GM19240 (cell line): ENCODE data around the genes SCGB1D2, TUT1, TMEM223, WDR74 and SLC22A24.

DNA sequence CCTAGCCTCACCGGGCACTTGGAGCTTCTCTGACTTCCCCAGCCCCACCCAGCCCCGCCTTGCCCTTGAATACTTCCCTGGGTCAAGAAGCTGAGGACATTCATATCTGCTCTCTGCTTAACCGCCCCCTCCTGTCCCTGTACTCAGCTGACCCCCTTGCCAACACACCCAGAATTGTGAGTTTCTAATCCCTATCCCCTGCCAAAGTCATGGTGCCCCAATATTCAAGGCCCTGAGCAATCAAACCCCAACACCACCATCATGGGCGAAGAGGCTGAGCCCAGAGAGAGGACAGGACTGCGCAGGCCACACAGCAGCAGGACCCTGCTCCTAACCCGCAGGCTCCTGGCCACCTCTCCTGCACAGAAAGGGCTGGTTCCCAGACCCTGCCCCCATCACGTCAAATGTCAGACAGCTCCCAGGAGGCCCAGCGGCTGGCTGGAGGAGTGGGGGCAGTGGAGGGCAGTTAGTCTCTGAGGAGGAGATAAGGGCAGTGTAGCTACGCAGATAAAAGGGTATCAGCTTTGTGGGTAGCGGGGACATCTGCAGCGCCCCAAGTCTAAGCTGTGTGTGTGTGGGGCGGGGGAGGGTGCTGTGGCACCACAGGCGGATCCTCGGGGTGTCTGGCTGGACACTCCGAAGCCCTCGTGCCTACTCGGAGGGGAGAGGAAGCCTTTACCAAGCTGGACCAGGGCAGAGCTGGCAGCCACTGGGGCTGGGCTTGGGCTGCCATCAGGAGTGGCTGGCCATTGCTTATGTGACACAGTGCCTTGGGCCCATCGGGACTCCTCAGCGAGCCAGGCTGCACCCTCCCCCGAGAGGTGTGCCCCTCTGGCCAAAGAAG lies 21.6 kb downstream of the FADS3 start:
- RRBS = no CpG with 5 or more reads among the region's 20 CpGs

GRCh38 chr11:61898052-61898503 lies 6.7 kb upstream of the FADS3 start:
- RRBS = no CpG with 5 or more reads among the region's 12 CpGs

DNA sequence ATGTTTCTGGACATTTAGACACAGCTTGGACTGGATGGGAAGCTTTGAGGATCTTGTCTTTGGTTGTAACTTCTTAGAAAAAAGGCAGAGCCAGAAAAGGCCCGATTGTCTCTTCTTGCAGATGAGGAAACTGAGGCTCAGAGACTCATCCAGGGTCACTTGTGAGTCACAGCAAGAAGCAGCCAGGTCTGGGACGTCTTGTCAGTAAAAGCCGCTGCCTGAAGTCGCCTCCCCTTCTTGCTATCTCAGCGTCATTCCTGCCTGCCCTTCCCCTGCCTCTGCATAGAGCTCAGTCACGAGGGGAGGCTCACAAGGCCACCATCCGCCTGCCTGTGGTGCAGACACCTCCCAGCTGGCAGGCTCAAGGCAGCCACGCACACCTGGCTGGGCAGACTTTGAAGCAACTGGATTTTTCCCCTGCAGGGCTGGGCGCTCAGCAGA lies 5.8 kb upstream of the RAB3IL1 start:
- RRBS = no CpG with 5 or more reads among the region's 9 CpGs

DNA sequence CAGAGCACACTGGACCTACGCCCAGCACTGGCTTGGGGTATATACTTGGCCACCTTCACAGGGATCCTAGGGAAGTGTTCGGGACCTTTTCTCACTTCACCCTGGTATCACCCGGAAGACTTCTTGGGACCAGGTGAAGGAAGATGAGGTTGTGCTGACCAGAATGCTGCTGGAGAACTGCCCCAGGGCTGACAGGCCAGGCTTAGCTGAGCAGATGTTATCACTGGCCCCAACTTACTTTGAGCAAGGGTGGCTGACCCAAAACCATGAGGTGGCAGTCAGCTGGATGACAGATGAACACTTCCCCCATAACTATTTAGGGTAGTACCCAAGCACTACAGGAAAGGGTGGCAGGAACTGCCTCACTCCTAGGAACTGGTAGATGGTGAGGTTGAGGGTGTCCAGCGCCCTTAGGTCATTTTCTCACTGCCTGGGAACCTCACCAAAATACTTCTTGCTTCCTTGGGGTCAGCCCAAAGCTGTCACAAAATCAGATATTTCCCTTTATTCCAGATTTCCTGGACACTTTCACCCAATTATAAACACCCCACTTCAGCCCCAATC lies 4.3 kb downstream of the FTH1 start:
- RRBS = no CpG with 5 or more reads among the region's 4 CpGs

GRCh38 chr11:61969909-61970512 lies 2.6 kb upstream of the FTH1 start:
- RRBS = no CpG with 5 or more reads among the region's 2 CpGs

- RRBS = no CpG with 5 or more reads among the region's 7 CpGs
These were observed 11.3 kb upstream of the FTH1 start for GRCh38 chr11:61978632-61979195.

- RRBS = no CpG with 5 or more reads among the region's 4 CpGs
These were observed at the start of gene SCGB1D2 for GRCh38 chr11:62241846-62242498. SCGB1D2 (plus strand) TSS chr11:62242239.

GRCh38 chr11:62504245-62504812 lies 42.3 kb downstream of the AHNAK start:
- RRBS = no CpG with 5 or more reads among the region's 11 CpGs

DNA sequence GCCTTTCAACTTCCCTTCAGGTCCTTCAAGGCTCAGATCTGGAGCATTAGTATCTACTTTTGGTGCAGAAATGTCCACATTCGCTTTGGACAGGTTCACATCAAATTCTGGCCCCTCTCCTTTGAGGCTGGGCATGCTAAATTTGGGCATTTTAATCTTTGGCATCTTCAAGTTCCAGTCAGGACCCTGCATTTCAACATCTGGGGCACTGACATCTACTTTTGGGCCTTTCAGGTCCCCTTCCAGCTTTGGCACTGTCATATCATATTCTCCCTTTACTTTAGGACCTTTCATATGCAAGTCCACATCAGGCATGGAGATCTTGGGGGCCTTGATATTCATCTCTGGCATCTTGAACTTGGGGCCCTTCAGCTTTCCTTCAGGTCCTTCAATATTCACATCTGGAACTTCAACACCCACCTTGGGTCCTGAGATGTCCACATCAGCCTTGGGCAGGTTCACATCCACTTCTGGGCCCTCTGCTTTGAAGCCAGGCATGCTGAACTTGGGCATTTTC lies 15.3 kb downstream of the AHNAK start:
- RRBS = no CpG with 5 or more reads among the region's 1 CpG

- RRBS = no CpG with 5 or more reads among the region's 1 CpG
These were observed 9.2 kb upstream of the AHNAK start for GRCh38 chr11:62555899-62556140.

DNA sequence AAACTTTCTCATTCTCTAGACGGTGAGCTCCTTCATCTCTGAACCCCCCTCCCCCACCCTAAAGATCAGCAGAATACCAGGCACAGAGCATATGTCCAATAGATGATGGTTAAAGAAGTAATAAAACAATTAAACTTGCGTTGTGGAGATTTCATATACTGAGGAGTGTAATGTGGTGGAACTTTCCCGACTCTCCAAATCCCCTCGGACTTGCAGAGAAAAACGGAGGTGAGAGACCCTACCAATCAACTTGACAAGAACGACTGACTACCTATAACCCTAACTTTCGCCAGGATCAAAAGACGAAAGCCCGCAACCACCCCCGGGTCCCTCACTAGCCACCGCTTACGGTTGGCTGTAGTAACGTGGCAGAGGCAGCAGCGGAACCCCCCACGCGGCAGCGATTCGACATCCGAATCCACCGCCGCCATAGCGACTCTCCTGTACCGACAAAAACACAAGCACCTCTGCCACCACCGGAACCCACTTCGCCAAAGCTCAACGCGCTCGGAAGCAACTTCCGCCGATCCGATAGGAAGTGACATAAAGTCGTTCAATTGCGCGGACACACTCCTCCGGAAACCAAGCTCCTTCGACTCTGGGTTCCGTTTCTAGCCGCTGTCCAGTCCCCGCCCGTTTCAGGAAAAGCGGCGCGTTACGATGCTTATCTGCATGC lies at the start of gene TUT1:
TSS of gene TUT1 (minus strand) at position 469 of the 676 bp plus-strand sequence.
- RRBS = 2% methylated on average over 9 of the region's 44 CpGs

- RRBS = no CpG with 5 or more reads among the region's 7 CpGs
These were observed 2.7 kb downstream of the MTA2 start for GRCh38 chr11:62598834-62599516.

- RRBS = 92% methylated on average over 5 of the region's 17 CpGs
These were observed 4.0 kb downstream of the EML3 start for GRCh38 chr11:62608278-62609268.

DNA sequence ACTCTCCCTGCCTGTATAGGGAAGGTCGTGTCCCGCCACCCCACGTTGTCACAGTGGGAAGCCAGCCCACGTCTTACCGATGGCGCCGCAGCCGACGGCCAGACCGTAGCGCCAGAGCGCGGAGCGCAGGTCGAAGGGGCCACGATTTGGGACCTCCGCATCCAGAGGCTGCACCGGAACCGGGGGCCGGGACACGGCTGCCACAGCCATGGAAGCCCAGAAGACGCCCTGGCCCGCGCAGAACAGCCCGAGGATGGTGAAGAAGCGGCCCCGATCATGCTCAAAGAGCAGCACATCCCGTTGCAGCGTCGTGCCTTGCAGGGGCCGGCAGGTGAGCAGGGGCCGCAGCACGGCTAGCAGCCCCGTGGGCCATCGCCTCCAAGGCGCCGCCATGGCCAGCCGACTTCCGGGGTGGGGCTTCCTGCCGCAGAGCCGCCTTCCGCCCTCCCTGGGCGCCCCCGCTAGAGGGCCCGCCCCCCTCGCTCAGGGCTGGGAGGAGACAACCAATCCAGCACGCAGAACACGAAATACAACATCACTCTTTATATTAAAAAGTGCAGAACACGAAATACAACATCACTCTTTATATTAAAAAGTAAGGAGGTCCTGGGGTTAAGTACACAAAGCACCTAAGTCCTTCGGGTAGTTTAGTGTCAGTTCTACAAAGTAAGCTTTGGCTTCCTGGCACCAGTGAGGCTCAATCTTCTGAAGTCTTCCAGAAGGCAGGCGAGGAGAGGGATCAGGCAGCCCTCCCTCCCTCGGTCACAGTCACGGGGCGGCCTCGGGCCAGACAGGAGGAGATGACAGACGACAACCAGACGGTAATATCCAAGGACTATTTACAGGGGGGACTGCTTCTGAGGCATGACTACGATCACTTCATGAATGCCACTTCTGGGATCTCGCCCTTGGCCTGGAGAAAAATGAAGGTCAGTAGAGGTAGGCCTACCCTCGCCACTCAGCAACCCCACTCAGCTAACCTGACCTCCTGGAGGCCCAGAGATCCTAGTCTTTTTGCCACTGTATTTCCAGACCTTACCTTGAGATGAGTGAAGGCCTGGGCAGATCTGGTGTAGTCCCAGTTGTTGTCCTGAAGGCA lies at the start of gene TMEM223:
TSS of gene TMEM223 (minus strand) at position 405 of the 1,099 bp plus-strand sequence.
- RRBS = 2% methylated on average over 8 of the region's 60 CpGs

DNA sequence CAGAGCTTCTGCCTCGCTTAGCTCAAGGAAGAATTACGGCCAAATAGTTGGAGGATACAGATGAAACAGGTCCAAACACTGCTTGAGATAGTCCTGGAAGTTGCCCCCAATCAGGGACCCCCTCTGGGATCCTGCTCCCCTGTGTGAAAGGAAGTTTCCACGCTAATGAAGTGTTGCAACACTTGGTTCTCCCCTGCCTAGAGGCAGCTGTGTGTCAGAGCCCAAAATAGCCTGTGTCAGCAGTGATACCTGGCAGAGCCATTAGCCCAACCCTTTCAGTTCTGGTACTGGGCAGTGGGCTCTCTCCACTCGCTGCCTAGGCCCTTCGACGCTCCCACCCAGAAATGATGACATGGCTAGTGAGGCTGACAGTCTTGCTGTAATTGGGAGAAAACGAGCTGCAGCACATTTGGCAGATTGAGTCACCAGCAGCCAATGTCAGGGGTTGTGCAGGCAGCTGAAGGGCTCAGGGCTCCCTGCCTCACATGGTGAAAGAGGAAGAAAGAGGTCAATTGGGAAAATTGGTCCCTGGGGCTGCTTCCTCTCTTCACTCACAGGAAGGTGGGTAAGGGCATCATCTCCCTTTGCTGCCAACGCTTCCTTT lies 1.4 kb upstream of the NXF1 start:
- RRBS = no CpG with 5 or more reads among the region's 8 CpGs

- RRBS = no CpG with 5 or more reads among the region's 31 CpGs
These were observed at the start of gene WDR74 for GRCh38 chr11:62839439-62839977. WDR74 (minus strand) TSS chr11:62839590.

- RRBS = no CpG with 5 or more reads among the region's 2 CpGs
These were observed 14.8 kb upstream of the WDR74 start for GRCh38 chr11:62854180-62854571.

DNA sequence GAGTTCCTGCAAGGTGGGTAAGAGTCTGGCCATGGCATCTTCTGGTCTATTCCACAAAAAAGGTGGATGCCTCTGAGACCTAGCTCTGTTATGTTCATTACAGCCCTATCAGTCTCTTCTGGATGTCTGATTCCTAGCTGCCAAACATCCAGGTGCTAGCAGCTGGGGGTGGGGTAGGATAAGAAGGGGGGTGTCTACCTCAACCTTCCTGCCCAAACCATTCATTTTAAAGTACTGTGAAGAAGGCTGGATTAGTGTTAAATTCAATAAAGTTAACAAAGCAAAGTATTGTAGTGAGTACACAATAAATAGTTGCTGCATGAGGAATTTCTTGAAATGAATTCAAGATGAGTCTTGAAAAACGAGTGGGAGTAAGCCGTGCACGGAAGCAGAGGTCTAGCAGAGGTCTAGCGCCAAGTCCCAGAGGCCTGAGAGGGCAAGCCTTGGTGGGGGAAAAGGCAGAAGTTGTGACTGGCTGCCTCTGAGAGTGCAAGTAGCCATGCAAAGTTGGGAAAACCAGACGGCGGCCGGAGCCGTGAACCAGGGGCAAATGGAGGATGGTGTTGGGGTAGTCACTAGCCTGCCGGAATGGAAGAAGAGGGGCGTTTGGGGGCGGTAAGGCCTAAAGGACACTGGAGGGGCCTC lies 588 bp upstream of the SLC3A2 start:
- RRBS = 2% methylated on average over 3 of the region's 11 CpGs

DNA sequence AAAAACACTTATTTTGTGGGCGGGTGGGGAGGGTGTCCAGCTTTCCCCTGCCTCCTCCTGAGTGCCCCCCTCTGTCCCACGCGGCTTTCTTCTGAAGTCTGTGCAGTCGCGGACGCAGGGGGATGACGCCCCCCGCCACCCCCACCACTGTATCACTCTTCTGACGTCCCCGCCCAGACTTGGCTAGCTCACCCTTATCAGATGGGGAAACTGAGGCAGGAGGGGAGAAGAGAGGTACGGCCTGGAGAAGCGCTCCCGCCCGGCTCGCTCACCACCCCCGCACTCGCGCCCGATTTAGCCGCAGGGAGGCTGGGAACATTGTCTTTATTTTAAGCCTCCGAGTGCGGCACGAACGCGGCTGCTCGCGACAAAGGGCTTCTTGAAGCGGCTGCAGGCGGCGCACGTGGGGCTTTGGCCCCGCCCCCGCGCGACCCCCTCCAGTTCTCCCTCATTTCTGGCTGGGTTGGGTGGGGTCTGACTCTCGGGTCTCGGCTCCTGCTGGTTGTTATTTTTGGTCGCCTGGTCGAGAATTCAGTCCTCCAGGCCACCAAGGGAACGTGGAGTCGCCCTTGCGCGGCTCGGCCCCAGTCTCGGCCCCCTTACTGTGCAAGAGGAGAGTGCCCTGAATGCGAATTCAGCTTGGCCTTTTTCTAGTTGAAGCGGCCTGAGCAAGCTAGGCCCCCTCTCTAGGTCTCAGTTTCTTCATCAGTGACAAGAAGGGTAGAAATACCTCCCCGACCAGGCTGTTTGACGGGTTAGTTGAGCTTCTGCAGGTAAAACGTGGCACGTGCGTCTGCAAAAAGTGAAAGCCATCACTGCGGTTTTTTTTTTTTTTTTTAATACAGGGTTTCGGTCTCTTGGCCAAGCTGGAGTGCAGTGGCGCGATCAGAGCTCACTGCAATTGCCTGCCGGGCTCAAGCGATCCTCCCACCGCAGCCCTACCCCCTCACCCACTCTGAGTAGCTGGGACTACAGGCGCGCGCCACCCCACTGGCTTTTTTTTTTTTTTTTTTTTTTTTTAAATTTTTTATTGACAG lies 2.6 kb upstream of the CHRM1 start:
- RRBS = no CpG with 5 or more reads among the region's 62 CpGs

DNA sequence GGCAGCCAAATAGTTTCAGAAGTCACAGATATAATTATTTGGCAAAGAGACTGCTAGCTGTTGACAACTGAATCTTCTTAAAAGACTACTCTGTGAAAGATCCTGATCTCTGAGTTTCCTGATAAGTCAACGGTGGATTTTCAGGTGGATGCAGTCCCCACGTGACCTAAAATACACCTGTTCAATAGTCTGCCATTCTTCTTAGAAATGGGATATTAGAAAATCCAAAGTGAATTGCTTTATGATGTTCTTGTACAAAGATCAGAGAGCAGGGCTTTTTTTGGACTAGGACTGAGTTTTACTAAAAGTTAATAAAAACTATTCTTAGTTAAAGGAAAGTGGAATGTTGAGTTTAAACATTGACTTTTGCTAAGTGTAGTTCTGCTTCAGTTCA lies at the start of gene SLC22A24:
TSS of gene SLC22A24 (minus strand) at position 238 of the 394 bp plus-strand sequence.
- RRBS = no CpG with 5 or more reads among the region's 2 CpGs